CD14-positive monocyte (primary cell): ENCODE measurements around a stretch of chr10.

DNA sequence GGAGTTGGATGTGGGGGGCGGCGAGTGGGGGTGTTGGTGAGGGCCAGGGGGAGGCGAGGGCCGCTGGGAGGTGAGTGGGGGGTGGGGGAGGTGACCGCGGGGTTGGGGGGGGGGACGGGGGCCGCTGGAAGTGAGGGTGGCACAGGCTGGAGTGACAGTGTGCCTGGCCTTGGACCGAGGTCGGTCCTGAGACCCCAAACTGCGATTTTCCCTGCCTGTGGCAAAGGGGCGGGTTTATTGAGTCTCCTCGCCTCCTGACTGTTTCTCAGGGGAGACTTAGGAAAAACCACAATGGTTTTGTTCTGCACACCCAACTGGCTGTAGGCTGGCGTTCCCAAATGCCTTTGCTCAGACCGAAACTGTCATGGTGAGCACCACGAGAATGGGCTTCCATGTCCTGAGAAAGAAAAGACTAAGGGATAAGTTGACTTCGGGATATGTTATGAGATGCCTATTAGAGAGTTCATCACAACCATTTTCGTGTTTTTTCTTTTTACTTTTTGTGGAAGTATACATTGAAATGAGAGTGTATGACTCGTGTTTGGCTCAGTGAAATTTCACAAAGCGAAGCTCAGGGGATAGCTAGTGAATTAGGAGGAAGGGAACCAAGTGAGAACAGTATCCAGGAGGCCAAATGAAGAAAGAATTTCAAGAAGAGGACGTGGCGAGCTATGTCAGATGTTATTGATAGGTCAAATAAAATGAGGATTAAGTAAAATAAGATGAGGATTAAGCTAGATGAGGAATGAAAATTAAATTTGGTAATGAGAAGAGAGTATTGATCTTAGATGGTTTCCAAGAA is 777 bp downstream of the NET1 start:
- CAGE, long polyA plus RNA: no peak

DNA sequence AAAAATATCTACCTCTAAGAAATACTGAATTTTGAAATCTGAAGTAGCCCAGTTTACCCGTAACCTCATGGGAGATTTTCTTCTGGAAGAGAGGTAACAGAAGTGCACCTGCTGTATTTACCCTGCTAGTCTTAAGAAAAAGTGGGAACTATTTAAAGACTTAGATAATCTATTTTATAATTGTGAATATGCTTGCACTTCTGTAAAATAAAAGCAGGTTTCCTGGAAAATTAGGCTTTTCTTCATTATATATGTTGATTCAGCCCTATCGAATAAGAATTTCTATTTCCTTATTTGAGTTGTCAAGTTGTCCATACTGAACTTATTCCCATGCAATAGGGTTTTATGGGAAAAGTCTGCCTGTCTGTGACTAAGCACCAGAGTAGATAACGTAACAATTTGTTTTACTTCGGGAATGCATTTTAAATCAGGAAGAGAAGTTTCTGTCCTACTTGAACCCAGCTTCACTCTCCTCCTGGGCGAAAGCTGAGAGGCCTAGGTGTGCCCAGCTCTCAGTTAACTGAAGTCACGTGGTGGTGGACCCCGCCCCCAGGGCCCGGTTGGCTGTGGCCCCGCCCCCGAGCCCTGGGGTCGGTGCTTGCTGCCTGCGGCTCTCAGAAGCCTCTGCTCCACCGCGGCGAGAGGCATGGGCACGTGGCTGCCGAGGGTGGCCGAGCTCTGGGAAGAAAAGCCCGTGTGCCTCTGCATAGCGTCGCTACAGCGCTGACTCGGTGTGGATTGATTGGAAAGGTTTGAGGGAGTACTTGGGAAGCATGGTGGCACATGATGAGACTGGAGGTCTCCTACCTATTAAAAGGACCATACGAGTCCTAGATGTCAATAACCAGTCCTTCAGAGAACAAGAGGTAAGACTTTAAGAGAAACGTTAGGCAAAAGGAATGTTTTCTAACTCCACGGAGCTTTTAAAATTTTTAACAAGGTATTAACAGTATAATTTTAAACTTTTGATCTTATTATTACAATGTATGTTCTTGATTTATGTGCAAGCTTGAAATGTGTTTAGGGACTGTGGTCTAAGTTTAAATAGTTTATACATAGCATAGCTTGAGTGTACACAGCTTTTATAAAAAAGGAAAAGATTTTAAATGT is 34.0 kb downstream of the NET1 start:
- CAGE, long polyA plus RNA: no peak

GRCh38 chr10:5465753-5466987 is 33.2 kb downstream of the CALML5 start:
- CAGE, long polyA plus RNA: no peak

DNA sequence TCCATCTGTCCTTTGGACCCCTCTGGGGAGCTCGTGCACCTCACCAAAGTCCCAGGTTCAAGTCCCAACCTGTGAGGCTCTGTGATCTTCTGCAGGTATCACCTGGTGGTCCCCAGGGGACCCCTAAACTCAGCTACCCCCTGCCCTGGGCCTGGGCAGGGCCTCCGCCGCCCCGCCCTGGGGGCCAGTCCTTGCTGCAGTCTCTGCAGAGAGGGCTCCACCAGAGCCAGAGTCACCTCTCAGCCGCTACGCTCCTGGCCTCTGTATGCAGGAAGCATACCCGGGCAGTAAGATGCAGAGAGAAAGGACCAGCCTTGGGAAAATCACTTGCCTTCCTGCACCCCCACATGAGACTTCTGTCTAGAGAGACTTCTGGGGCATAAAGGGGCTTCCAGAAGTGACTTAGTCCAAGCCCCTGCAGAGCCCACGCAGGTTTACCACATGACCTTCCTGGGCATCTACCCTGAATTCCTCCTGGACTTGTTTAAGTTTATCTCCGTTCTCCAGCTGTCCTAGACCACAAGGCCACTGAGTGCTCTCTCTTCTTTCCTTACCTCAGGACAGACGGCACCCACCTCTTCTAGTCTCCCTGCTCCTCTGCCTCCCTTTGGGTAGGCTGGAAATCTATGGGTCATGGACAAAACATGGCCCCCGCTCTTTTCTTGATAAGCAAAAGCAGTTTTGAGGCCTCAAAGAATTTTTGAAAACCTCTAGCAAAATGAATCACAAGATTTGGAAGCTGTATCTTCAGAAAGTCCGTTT is 21.2 kb downstream of the CALML5 start:
- CAGE, long polyA plus RNA: no peak

DNA sequence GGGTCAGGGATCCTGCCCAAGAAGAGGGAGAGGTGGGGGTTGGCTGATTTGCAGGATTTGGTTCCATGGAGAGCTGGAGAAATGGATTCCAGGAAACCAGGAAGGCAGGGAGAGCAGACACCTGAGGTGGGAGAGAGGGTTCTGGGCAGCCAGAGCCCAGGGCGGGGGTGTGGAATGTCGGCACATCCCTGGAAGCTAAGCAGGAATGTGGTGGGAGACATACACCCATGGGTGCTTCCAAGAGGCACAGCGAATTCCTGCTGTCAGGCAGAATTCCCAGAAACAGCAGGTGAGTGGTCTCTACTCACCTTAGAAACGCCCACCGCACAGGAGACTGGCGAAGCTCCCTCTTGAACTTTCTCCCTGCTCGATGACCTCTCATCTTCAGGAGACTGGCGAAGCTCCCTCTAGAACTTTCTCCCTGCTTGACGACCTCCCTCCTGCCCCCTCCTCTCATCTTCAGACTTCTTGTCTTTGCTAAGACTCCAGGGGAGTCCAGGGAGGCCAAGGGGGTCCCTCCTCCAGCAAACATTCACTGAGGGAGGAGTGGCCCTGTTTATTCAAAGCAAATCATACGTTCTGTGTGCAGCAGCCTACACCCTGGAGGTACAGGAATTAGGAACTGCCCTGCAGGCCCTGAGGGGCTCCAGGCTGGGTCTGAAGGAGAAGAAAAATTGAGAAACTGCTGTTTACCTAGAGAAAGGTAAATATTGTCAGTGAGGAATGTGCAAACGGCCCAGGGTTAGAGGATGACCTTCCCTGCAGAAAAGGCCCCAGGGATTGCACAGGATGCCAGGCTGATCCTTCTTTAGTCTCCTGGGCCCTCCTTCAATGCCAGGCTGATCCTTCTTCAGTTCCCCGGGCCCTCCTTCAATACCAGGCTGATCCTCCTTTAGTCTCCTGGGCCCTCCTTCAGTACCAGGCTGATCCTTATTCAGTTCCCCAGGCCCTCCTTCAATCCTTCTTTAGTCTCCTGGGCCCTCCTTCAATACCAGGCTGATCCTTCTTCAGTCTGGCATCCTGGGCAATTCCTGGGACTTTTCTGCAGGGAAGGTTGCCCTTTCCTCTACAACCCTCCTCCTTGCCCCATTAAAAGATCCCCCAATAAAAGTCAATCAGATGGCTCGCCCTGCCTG is 5.8 kb downstream of the CALML5 start:
- CAGE, long polyA plus RNA: no peak

GRCh38 chr10:5498215-5498666 is 1.1 kb downstream of the CALML5 start:
- CAGE, long polyA plus RNA: no peak

- CAGE, long polyA plus RNA: no peak
Observed at GRCh38 chr10:5503436-5504038, 4.2 kb upstream of the CALML5 start.

GRCh38 chr10:5544329-5544868 is 19.6 kb downstream of the CALML3 start:
- CAGE, long polyA plus RNA: no peak

DNA sequence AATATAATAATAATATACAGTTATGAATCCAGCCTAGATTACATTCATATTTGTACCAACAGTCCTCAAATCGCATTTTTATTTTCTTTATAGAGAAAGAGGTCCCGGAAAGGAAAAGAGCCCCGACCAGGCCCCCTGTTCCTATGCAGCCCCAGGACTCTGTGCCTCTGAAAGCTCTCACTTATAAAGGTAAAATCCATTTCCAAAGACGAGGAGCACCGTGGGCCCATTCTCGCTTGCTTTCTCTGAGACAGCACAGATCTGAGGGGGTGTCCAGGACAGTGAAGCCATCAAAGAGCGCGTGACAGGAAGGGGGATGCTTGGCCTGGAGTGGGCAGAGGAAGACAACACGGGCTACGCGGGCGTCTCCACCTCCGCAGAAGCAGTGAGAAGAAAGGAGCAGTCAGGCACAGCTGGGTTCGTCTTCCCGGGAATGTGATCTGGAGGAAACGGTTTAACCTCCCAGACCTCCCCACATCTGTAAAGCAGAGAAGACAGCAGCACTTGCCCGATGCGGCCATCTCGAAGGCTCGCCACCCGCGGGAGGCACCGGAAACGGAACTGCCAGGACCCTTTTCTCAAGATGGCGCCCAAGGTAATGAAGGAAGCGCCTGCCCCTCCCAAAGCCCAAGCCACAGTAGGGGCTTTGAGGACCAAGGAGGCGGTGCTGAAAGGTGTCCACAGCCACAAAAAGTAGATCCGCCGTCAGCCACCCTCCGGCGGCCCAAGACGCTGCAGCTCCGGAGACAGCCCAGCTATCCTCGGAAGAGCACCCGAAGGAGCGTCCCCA is 41.9 kb downstream of the ASB13 start:
- CAGE, long polyA plus RNA: no peak

DNA sequence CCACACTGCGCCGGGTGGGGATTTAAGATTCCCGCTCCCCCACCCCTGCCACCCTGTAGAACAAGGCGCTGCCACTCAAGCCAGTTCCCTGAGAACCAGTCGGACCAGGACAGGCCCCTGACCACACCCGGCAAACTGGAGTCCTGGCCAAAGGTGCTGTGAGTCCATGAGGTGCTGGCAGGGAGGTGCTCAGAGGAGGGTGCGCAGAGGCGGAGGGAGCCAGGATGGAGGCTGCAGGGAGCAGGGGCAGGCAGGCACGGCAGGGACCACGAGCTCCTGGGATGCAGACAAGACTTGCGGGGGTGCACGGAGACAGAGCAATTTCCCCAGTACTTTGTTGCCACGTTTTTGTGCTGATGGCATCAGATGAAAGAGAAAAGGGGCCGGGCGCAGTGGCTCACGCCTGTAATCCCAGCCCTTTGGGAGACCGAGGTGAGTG is 19.8 kb upstream of the GDI2 start:
- CAGE, long polyA plus RNA: no peak

DNA sequence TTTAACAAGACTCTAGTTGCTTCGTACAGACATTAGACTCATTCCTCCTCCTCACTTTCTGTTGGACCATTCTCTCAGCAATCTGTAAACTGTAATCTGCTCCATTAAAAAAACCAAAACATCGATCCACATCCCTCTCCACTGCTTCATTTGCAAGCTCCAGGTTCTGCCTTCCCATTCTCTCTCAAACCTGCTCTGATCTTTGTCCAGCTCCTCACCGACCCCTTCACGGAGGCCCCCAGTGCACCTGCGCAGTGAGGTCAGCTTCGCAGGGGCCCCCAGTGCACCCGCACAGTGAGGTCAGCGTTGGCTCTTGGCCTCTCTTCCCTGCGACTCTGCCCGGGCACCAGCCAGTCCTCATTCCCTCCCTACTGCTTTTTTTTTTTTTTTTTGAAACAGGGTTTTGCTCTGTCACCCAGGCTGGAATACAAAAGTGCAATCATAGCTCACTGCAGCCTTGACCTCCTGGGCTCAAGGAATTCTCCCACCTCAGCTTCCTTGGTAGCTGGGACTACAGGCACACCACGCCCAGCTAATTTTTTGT is 19.6 kb downstream of the ANKRD16 start:
- CAGE, long polyA plus RNA: no peak

GRCh38 chr10:5941565-5941891 is 35.8 kb downstream of the IL15RA start:
- CAGE, long polyA plus RNA: no peak

GRCh38 chr10:5945286-5946457 is 31.7 kb downstream of the IL15RA start:
- CAGE, long polyA plus RNA: no peak

- CAGE, long polyA plus RNA: no peak
Observed at GRCh38 chr10:5978102-5978373, 695 bp upstream of the IL15RA start.

DNA sequence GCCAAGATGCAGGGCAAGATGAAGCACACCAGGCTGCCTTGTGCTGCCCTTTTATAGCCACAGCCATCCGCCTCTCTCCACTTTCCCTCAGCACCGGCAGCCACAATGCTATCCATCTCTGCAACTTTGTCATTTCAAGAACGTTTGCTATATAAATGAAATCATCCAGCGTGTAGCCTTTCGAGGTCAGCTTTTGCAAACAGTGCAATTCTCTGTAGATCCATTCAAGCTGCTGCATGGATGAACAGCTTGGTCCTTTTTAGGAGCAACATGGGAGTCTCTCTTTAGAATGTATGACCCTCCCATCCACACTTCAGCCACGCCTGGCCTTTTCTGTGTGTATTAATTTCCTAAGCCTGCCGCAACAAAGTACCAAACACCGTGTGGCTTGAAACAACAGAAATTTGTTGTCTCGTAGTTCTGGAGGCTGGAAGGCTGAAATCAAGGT is 6.5 kb upstream of the IL15RA start:
- CAGE, long polyA plus RNA: no peak

DNA sequence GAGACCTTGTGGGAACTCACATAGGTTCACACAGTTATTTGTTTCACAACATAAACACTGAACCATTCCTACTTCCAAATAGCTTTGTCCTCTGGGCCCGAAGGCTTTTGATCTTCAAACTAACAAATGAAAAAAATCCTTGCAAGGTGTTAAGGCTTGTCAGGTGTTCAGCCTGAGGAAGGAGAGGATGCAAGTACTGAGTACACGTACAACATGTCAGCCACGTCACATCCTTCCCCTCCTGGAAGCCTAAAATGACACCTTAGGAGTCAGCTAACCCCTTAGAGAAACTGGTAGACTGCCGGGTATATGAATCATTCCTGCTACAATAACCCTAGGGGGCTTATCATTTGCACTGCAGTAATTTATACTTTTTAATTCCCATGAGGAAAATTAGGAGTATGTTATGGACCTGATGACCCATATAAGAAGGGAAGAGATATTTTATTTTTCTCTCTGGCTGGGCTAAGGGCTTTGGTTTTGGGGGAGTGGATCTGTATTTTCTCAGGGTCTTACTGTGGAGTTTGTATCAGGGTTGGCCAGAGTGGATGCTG is 37.2 kb upstream of the IL15RA start:
- CAGE, long polyA plus RNA: no peak

- CAGE, long polyA plus RNA: no peak
Observed at GRCh38 chr10:6114612-6115267, 25.9 kb downstream of the RBM17 start.

GRCh38 chr10:6138477-6138887 is 49.6 kb downstream of the RBM17 start:
- CAGE, long polyA plus RNA: no peak

DNA sequence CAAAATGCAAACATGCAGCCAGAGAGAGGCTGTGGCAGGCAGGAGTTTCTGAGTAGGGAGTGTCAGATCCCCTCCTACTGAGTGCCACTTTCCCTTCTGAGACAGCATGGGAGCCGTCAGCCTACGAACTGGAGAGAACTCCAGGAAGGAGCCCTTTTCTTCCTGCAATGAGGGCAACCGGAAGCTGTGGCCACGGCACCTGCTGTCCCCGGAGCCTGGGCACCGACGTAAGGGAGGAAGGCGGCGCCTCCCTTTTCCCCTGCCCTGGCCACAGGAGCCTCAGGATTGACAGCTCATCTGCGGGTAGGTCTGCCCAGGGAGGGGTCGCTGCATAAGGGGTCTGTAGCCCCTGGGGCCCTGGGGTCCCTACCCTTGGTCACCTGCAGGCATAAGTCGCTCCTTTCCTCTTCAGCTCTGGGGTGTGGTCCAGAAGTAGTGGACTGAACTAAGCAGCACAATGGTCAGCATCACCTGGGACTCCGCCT is 51.7 kb downstream of the RBM17 start:
- CAGE, long polyA plus RNA: no peak

DNA sequence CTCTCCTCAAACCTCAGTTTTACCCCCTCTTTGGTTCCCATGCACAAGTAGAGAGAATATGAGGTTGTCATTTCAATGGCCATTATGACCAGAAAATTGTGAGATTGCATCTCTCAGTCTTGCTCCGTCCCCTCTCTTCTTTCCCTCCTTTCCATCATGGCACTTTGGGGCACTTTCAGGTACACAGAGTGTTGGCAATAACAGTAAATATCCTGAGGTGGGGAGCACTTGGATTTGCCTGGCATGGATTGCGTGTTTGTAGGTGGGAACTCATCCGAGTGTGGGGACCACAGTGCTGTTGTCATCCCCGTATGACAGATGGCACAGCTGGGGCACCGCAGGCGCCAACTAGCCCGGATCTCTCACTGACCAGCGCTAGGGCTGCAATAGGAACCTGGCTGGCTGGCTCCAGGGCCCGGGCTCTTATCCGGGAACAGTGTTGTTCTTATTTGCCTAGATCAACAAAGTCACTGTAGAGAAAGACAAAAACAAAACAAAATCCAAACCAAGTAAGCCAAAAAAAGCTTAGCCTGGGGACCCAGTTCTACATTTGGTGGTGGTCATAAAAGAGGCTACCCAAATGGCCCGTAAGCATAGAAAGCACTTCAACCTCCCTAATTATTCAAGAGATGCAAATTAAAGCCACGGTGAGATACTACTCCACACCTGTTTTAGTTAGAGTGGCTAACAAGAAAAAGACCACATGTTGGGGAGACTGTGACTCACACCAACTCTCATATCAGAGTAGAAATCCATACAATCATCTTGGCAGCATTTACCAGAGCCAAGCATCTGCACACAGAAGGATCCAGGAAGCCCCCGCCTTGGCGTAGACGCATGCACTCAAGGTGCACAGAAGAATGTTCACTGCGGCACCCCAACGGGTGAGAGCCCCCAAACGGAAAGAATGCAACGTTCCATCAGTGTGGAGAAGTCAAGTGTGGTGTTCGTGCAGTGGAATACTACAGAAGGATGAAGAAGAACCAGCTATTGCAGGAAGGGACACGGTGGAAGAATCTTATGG is 27.3 kb upstream of the PFKFB3 start:
- CAGE, long polyA plus RNA: no peak